ENCODE measurements around the genes VAMP4 and SLC9C2.

- PRO-cap, result no peak
Observed at GRCh38 chr1:171421488-171422004, 63.8 kb upstream of the PRRC2C start.

DNA sequence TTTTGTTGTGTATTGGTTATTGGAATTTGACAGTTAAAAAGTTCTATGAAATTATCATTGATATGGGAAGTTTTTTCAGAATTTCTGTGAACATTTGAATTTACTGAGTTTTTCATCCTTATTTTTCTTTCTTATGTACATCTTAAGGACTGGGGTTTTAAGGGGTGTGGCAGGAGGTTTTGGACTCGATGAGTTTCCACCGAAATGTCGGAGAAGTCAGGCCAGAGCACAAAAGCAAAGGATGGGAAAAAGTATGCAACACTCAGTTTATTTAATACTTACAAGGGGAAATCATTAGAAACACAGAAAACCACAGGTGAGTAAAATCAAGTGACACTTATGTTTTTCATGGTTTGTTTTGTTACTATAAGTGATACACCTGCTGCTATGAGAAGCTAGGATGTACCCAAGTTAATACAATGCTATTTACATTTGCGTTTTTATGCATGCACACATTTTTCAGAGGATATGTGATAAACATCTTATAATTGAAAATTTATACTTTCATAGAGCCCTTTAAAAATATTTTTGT lies 26.6 kb downstream of the PRRC2C start:
- PRO-cap, result no peak

DNA sequence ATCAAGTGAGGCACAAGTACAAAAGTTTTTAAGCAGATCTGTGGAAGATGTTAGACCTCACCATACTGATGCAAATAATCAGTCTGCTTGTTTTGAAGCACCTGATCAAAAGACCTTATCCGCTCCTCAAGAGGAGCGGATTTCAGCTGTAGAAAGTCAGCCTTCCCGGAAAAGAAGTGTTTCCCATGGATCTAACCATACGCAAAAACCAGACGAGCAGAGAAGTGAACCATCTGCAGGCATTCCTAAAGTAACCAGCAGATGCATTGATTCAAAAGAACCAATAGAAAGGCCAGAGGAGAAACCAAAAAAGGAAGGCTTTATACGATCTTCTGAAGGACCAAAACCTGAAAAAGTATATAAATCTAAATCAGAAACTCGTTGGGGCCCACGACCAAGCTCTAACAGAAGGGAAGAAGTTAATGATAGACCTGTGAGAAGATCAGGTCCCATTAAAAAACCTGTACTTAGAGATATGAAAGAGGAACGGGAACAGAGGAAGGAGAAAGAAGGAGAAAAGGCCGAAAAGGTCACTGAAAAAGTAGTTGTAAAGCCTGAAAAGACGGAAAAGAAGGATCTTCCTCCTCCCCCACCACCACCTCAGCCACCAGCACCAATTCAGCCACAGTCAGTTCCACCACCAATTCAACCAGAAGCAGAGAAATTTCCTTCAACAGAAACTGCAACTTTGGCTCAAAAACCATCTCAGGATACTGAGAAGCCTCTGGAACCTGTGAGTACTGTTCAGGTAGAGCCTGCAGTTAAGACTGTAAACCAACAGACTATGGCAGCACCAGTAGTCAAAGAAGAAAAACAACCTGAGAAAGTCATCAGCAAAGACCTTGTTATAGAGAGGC lies 55.0 kb downstream of the PRRC2C start:
- PRO-cap, result no peak

DNA sequence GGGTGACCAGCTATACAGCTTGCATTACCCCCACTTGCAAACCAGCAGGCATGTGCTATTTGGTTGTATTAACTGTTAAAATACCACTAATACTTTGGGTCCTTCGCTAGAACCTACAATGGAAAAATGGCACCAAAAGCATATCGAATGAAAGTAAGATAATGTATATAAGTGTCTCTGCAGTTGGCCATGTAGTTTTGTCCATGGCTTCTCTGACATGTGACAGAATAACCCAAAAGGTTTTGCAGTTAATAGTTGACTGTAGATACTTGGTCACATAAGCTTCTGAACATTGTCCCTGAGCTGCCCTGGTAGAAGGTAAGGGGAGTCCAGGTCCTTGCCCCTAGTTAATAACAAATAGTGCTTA lies 27.0 kb upstream of the MYOCOS start:
- PRO-cap, result no peak

DNA sequence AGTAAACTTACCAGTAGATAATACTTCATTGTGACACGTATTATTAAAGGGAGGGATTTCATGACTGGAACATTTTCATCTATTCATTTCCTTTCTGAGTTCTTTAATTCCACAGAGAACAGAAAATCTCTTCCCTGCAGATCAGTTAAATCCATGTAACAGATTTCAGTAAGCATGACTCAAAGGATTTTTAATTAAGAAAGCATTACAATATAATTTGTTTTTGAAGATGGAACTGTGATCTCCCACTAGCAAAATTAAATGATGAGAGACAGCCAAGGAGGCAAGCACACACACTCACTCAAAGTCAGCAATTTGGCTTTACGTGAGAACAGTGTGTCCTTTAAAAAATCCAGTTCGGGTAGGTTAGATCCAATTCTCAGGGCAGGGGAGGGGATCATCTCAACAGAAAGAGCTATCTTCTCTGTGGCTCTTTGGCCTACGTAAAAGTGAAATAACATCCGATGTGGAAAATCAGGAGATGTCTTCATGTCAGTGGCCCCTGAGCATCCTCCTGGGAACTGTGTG lies 10.7 kb upstream of the MYOC start:
- PRO-cap, result no peak

- PRO-cap, result bidirectional peak, plus-strand start at chr1:171742156, minus-strand start at chr1:171741854
Observed at GRCh38 chr1:171741690-171742288, at the start of gene VAMP4. TSS of gene VAMP4 (minus strand) at chr1:171742065.

DNA sequence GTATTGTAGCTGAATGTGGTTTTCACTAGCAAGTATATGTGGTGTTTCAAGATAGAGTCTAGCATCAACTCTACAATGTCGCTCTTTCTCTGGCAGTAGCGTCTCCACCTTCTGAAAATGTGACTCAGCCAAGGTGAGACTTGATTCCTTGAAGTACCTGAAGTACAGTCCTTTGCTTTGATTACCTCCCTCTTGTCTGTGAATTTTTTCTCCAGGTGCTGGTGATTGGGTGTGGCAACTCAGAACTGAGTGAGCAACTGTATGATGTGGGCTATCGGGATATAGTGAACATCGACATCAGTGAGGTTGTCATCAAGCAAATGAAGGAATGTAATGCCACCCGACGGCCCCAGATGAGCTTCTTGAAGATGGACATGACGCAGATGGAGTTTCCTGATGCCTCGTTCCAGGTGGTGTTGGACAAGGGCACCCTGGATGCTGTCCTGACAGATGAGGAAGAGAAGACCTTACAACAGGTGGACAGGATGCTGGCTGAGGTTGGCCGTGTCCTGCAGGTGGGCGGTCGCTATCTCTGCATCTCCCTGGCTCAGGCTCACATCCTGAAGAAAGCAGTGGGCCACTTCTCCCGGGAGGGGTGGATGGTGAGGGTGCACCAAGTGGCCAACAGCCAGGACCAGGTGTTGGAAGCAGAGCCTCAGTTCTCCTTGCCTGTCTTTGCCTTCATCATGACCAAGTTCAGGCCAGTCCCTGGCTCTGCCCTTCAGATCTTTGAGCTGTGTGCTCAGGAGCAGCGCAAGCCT lies 2.2 kb downstream of the METTL13 start:
- PRO-cap, result no peak

- PRO-cap, result no peak
Observed at GRCh38 chr1:171868239-171868586, 26.9 kb downstream of the DNM3 start.

- PRO-cap, result no peak
Observed at GRCh38 chr1:171898792-171899449, 57.6 kb downstream of the DNM3 start.

DNA sequence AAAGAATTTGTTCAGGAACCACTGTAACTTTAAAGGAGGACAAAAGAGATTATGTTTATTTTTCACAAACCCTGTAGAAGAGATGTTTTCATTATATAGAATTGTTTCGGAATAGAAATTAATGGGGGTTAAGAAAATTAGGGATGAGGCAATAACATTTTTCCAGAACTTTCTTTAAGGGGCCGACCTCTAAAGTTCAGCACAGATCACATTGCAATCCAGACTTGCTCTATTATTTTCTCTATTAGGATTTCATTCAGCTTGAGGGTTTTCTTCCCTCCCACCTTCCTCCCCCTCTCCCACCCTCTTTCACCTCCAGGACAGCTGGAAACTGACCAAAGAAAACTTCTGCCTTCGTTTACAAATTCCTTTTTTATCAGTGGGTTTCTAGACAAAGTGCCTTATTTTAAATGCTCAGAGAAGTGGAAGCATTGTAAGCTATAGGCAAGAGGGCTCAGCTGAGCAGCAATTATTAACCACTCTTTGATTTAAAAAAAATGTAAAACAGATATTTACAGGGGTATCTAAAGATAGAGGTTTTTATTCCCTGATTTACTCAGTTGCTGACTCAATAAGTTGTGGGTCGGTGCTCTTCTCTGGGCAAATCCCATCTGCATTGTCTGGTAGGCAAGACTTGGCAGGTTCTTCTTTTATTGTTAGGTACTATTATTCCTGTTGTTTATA lies 277.1 kb upstream of the C1orf105 start:
- PRO-cap, result bidirectional peak, plus-strand start at position 417 of the sequence, minus-strand start at position 231 of the sequence

DNA sequence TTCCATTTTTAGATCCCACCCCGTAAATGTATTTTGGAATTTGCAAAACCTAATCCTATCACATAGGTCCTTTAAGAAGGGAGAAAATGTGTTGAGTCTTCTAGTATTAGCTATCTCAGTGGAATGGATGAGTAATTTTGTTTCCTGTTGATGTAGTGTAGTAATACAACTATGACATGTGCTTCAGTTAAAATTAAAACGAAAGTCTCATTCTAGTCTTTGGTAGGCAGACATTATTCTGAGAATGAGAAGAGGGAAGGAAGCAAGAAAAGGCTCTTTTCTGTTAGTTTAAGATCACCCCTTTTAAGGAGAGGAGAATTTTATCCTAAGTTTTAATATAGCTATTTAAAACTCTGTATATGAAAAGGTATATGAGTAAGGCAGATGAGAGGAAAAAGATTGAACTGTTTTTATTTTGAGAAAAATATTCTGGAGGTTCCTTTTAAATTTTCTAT lies 265.8 kb upstream of the C1orf105 start:
- PRO-cap, result no peak

- PRO-cap, result no peak
Observed at GRCh38 chr1:172420844-172421043, 259 bp downstream of the C1orf105 start.

DNA sequence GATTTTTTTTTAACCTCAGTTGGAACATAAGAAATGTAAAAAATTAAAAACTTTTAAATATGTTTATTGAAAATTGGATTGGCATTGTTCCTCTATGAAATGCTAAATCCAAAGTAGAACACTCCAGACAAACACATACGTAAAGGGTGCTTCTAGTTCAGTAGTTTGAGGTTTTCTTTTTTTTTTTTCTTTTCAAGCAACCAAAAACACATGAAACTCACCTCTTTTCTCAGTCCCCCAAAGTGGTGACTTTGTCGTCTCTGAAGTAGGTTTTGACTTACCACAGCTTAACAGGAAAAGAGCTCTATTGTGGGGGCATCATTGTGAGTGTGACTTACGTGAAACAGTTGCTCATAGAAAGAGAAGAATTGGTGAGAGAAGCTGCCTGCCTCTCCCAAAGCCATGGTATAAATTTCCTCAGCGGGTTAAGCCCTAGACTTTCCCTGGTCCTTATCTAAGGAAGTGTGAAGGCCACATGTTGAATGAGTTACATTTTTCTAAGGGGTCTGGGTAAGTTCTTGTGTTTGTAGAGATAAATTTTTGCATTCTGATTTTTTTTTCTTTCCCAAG lies 11.8 kb downstream of the FASLG start:
- PRO-cap, result no peak

- PRO-cap, result no peak
Observed at GRCh38 chr1:172717660-172717968, 58.7 kb downstream of the FASLG start.

- PRO-cap, result no peak
Observed at GRCh38 chr1:172914422-172914832, 136.3 kb downstream of the TNFSF18 start.

DNA sequence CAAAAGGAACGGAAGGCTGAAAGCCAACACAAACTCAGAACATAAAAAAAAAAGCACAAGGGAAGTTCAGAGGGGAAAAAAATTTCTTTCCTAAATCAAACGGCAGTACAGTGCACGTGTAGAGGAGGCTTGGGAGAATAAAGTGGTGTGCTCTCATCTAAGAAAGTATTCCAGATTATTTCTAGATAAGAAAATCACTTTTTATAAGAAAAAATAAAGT lies 256 bp upstream of the TNFSF18 start:
- PRO-cap, result no peak

DNA sequence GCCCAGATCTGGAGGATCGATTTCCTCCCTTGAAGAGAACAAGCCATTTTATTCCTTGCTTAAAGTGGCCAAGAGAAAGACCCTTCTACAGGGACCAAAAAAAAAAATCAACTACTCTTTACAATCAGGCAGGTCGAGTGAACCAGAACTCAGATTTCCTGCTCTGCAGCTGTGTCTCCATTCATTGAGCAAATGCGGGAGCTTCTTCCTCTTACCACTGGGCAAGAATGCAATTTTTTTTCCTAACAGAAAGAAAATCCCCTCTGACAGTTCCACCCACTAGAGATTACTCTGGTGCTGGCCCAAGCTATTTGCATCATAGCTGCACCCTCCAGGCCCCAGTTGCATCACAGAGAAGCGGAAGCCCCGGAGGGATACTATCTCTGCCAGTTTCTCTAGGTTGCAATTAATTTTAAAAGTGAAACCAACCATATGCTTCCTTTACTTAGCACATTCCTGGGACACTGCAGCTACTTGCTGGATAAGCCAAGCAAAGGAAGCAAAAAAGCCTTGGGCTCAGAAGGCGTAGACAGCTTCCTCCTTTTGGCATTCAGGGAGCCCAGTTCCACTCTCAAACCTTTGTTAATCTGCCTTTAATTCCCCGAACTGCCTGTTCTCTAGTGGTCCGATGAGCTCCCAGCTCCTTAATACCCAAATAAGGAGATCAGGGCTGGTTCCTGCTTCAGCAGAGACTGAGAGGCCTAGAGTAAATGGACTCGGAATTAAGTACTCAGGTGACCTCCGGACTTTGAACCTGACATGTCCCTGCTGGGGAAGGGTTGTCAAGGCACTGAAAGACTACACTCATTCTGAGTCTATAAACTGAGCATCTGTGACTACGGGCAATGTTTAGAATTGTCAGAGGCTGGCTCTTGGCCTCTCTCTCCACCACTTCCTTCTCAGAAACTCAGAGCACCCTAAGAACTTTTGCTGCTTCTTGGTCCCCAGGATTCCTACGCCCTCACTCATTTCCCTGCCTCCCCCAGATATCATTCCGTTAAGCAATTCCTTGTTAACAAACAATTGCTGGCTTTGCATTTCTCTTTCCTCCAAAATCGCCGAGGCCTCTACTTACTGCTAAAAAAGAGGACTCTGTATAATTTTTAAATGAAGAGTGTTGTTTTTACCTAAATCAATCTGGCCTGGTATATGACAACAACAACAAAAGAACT lies 72.5 kb upstream of the TNFSF18 start:
- PRO-cap, result no peak

- PRO-cap, result no peak
Observed at GRCh38 chr1:173127796-173128430, 77.2 kb upstream of the TNFSF18 start.

GRCh38 chr1:173429399-173430261 lies 47.5 kb upstream of the PRDX6 start:
- PRO-cap, result no peak

GRCh38 chr1:173602786-173603745 lies at the start of gene SLC9C2:
TSS of gene SLC9C2 (minus strand) at chr1:173603072.
- PRO-cap, result no peak

Measured in mesothelial cell of epicardium (in vitro differentiated cells).